HT-29 (cell line): ENCODE measurements around the gene MRPL51.

- RAMPAGE, long total RNA: no peak
These were observed 50.3 kb downstream of the KCNA1 start for GRCh38 chr12:4959870-4960570.

- RAMPAGE, long total RNA: no peak
These were observed 141.1 kb upstream of the NTF3 start for GRCh38 chr12:5290892-5291158.

- RAMPAGE, long total RNA: no peak
These were observed 122.2 kb upstream of the NTF3 start for GRCh38 chr12:5309499-5310230.

DNA sequence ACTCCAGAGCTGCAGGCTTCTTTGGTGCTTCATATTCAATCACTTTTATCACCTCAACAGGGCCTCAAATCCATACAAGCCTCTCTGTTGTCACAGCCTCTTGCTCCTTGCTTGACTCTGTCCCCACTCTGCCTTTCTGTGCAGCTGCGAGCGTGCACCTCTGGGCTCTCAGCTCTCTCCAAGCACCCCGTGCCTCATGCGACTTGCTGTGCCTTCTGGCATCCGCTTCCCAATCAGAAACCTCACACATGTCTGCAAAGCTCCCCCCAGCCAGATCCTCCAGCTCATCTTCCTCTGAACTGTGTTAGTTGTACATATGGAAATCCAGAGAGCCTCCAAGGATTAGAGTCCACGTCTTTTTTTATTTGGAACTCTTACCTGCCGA lies 70.6 kb downstream of the ANO2 start:
- RAMPAGE, long total RNA: no peak

DNA sequence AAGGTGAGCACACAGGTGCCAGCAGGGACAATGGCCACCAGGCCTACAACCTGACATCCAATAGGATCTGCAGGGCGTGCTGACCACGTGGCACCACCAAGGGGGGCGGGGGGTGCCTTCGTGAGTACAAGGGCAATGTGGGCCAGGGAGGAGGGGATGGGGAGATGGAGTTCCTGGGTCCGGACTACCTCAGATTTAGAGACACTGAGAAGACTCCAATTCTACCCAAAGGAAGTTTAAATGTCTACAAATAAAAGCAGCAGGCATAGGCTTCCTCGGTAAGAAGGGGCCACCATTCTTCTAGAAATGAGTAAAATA lies 71.8 kb upstream of the ANO2 start:
- RAMPAGE, long total RNA: no peak

- RAMPAGE, long total RNA: no peak
These were observed 30.5 kb upstream of the VWF start for GRCh38 chr12:6154876-6155439.

- RAMPAGE, long total RNA: no peak
These were observed 6.3 kb upstream of the CD9 start for GRCh38 chr12:6193874-6194284.

DNA sequence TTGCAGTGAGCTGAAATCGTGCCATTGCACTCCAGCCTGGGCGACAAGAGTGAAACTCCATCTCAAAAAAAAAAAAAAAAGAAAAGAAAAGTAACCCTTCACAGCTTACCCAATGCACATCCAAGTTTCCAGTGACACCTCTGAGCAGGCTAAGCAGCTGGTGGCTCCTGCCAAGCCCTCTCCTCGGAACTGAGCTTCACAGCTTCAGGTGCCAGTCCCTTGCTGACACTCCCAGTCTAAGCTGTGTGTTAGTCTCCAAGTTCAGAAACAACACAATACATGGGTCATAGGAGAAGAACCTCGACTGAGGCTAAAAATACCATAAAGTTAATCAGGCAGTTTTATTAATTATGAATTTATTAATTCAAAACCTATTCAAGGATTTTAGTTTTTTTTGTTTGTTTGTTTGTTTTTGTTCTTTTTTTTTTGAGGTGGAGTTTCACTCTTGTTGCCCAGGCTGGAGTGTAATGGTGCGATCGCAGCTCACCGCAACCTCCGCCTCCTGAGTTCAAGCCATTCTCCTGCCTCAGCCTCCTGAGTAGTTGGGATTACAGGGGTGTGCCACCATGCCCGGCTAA lies 8.1 kb downstream of the CD9 start:
- RAMPAGE, long total RNA: no peak

DNA sequence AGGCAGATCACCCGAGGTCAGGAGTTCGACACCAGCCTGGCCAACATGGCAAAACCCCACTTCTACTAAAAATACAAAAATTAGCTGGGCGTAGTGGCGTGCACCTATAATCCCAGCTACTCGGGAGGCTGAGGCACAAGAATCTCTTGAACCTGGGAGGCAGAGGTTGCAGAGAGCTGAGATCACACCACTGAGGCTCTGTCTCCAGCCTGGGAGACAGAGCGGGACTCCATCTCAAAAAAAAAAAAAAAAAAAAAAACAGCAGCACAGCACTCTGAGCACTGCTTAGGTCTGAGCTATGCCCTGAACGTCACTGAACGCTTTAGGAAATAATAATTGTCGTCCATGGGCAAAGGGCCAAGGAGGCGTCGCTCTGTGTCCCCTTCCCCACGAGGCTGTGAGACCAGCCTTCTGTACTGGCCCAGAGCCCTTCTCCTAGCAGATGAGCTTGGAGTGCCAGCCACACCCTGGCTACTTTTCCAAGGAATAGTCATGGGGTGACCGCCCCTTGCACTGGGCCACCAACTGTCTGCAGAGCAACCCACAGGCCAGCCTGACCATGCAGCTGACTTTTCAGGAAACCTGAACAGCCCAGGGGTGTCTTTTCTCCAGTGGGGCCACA lies 28.2 kb downstream of the CD9 start:
- RAMPAGE, long total RNA: no peak

GRCh38 chr12:6294038-6294484 lies 16.4 kb upstream of the PLEKHG6 start:
- RAMPAGE, long total RNA: no peak

- RAMPAGE, long total RNA: no peak
These were observed 15.5 kb upstream of the PLEKHG6 start for GRCh38 chr12:6294786-6295580.

GRCh38 chr12:6303036-6303366 lies 7.5 kb upstream of the PLEKHG6 start:
- RAMPAGE, long total RNA: no peak

GRCh38 chr12:6332490-6332815 lies 9.4 kb downstream of the TNFRSF1A start:
- RAMPAGE, long total RNA: no peak

DNA sequence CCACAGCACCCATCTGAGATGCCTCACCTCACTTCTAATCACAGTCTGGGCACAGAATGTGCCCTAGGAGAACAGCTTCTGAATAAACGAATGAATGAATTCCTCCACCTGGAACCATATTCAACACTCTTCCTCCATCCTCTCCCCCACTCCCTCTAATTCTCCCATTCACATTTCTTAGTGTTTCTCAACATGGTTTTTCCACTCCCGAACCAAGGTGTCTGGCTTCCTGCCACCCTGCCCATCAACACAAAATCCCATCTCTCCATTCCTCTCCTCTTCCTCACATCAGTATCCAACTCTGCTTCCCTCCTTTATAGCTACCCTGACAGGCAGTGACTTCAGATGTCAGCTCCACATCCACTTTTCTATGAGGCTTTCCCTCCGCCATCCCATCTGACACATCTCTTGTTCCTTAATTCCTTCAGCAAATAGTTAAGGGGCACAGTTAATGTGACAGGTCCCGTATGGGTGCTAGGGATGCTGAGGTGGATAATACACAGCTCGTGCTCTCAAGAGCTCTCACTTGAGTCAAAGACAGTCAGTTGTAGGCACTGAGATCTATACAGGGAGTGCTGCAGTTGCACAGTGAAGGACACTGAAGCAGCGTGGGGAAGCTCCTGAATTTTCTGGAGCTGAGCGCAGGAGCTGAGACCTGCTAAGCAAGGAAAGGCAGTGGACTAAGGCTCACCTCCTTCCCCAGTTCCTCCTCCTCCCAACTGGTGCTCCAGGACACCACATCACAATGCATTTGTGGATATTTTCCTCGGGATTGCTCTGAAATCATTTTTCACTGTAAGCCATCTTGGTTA lies 2.8 kb downstream of the TNFRSF1A start:
- RAMPAGE, long total RNA: no peak

- RAMPAGE, long total RNA: no peak
These were observed 17.6 kb upstream of the CD27 start for GRCh38 chr12:6426790-6427826.

- RAMPAGE, long total RNA: no peak
These were observed 11.7 kb upstream of the CD27 start for GRCh38 chr12:6432952-6433508.

DNA sequence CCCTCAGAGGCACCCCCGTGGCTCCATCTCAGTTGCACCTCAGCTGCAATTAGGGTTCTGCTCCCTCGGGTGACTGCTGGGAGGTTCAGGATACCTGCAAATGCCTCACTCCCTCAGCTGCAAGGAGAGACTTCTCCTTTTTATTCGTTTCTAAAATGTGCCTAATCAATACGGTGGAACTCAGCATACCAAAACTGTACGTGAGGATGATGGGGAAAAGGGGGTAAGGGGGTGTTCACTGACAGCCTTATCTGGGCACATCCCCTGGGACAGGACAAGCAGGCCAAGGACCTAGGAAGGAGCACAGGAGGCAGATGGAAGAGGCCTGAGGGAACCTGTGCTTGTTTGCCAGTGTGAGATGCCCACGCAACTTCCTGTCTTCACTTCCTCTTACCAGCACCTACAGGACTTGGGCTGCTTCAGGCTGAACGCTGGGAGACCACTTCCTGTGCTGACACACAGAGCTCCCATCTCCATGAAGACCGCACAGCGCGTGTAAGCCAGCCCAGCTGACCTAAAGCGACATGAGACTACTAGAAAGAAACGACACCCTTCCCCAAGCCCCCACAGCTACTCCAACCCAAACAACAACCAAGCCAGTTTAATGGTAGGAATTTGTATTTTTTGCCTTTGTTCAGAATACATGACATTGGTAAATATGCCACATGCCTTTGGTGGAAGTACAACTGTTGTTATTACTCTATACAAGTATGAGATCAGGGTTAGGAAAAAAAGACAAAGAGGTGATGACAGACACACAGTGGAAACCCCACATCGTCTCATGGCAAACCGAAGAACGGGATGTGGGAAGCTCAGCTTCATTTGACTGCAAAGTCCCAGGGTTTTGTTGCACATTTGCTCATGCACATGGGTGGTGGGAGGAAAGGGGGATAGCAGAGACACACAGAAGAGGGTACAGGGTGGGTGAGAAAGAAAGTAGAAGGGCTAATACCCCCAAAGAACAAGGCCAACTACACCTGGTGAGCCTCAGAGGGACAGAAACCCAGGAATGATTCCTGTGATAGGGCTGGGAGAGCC lies 8.5 kb downstream of the VAMP1 start:
- RAMPAGE, long total RNA: no peak

DNA sequence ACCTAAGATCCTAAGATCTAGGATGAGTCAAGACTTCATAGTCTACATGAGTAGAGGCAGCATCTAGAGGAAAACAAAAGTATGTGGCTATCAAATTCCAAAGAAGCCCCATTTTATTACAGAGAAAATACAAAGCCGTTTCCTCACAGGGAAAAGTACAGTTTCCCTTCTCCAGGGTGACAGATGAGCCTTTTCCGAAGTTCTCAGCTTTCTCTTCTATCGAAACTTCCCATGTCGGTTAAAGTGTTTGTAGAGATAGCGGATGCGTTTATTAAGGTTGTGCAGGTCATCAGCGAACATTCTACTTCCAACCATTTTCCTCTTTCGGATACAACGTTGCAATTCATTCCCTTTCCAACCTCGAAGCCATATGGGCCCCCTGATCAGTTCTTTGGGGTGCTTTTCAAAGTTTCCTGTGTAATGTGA lies 994 bp downstream of the MRPL51 start:
- RAMPAGE, long total RNA: no peak

DNA sequence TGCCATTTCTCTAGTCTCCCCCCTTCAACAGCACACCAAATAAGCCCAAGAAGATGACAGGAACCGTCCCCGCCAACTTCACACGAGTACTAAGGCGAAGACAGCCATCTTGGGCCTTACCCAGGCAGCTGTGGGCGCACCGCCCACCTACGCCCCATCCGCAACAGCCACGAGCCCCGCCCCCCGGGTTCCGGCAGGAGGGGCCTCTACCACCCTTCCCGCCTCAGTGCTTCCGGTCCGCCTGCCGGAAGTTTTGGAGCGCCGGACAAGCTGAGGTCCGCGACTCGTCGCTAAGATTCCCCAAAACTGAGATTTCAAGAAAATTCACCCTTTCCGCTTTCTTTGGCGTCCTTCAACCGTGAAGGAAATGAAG lies at the start of gene MRPL51:
Gene MRPL51 (minus strand): TSS at position 132 of the 373 bp plus-strand sequence.
- RAMPAGE, long total RNA: start-site peak on the minus strand centred at position 126 of the sequence, 21 bp wide, 521 and 660 reads in 2 replicates

DNA sequence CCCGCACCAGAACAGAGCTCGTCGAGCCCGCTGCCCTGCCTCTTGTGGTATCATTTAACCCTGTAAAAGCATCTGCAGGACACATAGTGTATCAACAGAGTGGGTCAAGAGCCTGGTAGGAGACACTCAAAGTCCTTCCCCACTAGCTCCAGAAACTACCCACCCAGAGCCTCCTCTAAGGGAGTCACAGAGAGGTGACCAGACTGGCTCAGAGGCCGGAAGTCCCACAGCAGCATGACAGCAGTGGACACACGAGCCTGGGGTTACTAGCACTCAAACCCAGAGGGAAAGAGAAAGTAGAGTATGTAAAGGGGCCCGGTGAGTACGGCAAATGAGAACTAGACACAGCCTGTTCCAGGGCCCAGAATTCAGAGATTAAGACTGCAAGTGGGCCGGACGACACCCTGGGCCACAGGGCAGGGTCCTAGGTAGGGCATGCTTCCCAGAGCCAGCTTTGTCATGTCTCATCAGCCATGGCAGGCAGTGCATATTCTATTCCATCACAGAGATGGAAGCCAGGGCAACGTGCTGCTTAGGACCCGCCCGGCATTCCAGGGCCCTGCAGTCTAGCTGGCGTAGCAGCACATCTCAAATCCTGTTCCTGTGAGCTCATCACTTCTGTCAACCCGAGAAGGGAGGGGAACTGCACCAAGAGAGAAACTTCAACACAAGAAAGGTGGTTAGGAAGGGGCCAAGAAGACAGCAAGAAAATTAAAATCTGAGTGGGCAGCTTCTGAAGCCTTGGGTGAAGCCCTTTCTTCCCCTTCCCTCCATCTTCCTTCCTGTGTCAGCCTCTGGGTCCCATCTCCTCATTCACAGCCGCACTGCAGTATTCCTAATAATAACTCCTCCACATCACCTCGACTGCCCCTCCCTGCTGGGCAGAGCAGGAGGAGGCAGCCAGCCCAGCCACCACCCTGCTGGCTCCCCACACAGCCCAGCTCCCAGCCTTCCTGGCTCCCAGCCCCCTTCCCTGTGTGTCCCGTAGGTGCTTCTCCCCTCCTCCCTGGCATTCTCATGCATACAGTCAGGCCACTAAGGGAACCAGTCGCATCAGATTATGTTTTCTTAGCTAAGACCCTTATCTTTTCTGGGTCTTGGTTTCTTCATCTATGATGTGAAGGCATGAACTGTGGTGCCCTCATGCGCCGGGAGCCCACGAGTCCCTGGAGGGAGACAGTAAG lies 4.0 kb downstream of the IFFO1 start:
- RAMPAGE, long total RNA: no peak